Tongue (tissue), 2 donors: ENCODE data around the genes PRELID3B, ZNF831, LSM14B, SS18L1 and ADRM1.

DNA sequence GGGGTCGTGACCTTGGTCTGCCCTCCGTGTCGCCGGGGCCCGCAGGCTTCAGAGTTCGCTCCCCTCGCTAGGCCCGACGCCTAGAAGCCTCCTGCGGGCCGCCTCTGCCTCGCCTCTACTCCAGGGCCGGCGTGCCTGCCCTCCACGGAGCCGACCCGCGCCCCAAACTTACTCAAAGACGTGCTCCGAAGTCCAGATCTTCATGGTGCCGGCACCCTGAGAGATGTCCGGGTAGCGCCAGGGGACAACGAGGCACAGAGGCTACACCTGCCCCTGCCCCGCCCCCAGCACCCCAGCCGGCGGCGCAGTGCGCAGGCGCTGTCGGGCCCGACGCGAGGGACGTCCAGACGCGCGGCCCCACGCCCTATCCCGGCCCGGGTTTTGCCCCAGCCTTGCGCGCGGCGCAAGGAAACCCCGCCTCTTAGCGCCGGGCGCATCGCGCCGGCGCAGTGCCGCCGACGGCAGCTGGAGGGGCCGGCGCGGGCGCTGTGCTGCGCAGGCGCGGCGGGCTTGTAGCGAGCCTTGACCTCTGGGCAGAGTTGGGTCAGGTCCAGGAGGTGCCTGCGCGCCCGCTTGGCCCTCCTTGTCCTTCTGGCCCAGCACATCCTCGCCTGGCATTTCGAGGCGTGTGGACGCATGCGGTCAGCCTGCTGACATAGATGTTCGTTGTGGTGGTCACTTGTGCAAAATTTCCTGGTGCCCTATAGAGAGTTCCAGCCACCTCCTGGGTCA, at the start of gene PRELID3B:
PRELID3B (minus strand) TSS at position 260 of the 732 bp plus-strand sequence.
- RAMPAGE, long total RNA: start-site peak on the minus strand centred at position 267 of the sequence, 76 bp wide, 589 and 60 reads in 2 replicates

- RAMPAGE, long total RNA: no peak
Observed at GRCh38 chr20:59163497-59164625, at the start of gene ZNF831. ZNF831 (plus strand) TSS chr20:59163821.

GRCh38 chr20:59165483-59165972, 1.9 kb downstream of the ZNF831 start:
- RAMPAGE, long total RNA: no peak

DNA sequence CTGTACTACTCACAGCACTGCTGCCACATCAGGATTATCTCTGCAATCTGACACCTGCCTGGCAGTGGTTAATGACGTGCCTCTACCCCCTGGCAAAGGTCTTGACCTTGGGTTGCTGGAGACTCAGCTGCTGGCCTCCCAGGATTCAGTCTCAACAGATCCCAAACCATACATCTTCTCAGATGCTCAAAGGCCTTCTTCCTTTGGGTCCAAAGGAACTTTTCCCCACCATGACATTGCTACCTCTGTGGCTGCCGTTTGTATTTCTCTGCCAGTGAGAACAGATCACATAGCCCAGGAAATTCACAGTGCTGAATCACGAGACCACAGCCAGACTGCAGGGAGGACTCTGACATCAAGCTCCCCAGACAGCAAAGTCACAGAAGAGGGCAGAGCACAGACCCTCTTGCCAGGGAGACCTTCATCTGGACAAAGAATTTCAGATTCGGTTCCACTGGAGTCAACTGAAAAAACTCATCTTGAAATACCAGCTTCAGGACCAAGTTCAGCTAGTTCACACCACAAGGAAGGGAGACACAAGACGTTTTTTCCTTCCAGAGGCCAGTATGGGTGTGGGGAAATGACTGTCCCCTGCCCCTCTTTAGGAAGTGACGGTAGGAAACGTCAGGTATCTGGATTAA, 46.4 kb upstream of the EDN3 start:
- RAMPAGE, long total RNA: no peak

DNA sequence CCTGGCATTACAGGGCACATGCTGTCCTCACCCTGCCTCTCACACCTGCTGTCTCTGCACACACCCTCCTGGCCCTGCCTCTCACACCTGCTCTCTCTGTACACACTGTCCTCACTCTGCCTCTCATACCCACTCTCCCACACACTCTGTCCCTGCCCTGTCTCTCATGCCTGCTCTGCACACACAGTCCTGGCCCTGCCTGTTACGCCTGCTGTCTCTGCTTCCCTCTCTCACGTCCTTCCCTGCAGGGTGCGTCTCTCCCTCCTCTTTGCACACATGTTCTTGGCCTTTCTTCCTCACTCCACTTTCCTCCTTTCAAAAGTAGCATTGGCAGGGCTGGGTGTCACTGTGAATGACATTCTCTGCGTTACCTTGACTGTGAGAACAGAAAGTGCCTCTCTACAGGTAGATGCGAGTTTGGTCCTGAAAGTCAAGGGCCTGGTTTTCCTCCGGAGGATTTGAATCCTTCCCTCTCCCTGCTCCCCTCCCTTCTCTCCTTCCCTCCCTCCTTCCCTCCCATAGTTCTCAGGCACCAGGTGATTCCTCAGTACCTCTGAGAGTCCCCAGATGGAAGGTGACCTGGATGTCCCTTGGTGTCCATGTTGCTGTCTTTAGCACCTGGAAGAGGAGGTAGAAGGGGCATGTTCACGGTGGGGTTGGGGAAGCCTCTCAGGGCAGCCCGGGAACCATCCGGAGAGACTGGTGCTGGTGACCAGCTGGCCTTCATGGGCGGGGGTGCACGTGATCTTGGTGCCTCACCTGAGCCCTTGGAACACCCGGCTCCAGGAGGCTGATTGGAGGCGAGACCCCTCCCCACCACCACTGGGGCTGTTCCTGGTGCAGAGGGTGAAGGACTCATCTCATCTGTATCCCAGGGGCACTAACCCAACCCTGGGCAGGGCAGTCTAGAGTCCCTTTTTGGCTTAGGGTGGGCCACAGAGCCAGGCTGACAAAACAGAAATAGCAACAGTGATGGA, 106.6 kb downstream of the SYCP2 start:
- RAMPAGE, long total RNA: no peak

DNA sequence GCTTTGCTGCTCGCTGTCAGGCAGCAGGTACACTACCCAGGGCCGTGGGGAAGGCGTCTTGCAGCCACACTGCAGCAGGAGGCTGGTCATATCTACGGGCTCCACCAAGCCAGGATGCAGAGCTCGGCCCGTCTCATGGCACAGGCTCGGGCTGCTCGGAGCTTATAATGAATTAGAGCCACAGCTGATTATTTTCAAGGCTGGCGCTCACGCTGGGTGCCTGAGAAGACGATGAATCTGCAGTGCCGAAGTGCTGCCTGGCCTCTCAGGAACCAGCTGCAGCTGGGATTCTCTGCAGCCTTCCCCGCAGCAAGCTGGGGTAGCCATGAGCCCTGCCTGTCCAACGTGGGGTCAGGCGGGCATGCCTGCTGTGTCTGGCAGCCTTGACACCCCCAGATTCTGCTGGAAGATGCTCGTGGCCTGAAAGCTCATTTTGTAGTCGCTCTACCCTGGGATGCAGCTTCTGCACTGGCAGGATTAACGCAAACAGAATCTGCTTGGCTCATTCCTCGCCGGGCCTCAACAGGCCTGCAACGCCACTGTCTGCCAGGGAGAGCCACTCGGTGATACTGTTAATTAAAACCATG, 104.2 kb downstream of the CDH26 start:
- RAMPAGE, long total RNA: no peak

- RAMPAGE, long total RNA: no peak
Observed at GRCh38 chr20:62000125-62000282, 65.7 kb downstream of the TAF4 start.

DNA sequence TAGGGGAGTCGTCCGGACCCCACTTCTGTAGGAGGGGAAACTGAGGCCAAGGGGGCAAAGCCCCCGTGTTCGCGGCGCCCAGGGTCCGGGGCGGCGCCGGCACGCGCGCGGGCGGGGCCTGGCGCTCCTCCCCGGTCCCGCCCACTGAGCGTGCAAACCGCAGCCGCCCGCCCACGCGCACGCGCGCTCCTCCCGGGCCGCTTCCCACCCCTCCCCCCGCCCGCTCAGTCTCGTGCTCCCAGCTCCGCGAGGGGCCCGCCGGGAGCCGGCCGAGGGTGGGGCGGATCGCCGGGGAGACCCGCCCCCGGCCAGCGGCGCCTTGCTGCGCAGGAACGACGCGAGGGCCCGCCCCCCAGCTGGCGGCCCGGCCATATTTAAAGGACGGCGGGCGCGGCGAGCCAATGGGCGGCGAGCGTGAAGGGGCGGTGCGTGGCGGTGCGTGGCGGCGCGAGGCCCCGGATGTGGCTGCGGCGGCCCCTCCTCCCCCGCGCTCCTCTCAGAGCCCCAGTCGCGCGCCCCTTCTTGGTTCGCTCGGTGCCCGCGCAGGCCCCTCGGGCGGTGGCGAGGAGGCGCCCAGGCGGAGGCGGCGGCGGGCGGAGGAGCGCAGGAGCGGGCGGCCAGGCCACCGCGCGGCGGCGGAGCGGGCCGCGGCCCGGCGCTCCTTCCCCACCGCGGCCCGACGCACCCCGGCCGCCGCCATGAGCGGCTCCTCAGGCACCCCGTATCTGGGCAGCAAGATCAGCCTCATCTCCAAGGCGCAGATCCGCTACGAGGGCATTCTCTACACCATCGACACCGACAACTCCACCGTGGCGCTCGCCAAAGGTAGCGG, at the start of gene LSM14B:
LSM14B (plus strand) TSS at position 507 of the 832 bp plus-strand sequence.
- RAMPAGE, long total RNA: no peak

GRCh38 chr20:62135542-62136388, 7.4 kb downstream of the PSMA7 start:
- RAMPAGE, long total RNA: no peak

GRCh38 chr20:62136389-62137081, 6.7 kb downstream of the PSMA7 start:
- RAMPAGE, long total RNA: no peak

DNA sequence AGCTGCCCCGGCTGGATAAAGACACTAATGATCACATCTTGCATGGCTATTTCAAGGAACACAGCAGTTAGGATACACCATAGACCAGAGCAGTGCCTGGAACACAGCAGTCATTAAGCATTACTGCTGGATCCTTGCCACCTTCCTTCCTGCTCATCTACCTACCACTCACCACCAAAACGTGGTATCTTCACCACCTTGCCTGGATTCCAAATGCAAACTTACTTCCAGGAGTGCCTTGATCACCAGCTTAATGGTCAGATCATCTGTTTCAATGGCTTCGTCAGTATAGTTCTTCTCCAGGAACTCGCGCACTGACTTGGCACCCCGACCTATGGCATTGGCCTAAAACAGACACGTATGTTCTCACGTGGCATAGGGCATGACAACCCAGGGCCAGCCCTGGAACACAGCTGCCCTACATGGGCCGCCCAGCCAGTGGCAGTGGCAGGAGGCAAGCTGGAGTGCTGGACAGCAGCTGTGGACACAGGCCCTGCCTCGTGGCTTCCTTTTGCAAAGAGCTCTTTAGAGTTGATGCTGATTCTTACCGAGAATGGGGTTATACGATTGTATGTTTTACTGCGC, 5.2 kb downstream of the PSMA7 start:
- RAMPAGE, long total RNA: no peak

- RAMPAGE, long total RNA: no peak
Observed at GRCh38 chr20:62143672-62143997, at the start of gene SS18L1. SS18L1 (plus strand) TSS chr20:62143769.

GRCh38 chr20:62165849-62166550, 16.8 kb upstream of the MTG2 start:
- RAMPAGE, long total RNA: no peak

DNA sequence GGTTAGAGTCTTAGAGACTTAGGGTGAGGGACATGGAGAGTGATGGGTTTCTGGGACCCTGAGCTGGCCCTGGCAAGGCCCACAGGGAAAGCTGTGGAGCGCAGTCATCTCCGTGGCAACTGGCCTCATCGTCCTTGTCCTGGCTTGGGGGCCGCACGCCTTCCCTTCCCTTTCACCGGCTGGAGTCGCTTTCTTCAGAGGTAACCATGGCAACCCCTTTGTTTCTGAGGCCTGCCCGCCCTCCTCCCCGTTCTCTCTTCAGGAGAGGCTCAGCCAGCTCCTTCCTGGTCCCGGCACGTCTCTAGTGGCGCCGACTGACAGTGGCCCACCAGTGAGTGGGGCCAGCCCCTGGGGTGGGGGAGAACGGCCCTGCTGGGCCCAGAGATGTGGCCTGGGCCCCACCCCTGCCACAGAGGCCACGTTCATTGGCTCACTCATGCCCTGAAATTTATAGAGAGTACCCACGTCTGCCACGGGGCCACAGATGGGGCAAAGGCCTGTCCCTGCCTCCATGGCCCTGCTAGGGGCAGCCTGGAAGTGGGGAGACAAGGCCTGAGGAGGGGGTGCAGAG, 1.6 kb upstream of the OSBPL2 start:
- RAMPAGE, long total RNA: no peak

GRCh38 chr20:62239246-62240056, 1.1 kb downstream of the OSBPL2 start:
- RAMPAGE, long total RNA: no peak

DNA sequence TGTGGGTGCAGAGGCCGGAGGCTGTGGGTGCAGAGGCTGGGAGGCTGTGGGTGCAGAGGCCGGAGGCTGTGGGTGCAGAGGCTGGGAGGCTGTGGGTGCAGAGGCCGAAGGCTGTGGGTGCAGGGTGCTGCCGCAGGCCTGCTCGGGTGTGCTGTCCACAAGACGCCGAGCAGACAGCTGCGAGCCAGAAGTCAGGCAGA, 14.4 kb upstream of the ADRM1 start:
- RAMPAGE, long total RNA: no peak

DNA sequence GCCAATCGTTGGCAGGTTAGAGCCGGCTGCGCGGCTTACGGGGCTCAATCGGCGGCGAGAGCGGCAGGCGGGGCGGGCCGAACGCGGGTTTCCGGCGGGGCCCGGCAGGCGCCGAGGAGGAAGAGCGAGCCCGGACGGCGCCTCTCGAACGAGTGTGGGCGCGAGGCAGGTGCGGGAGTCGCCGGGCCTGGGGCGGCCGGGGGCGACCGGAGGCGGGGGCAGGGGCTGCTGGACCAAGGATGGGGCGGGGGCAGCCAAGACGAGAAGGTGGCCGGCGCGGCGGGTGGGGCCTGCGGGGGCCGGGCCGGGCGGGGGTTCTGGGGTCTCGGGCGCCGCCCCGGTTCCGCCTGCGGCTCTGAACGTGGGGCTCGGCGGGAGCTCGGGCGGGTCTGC, at the start of gene ADRM1:
ADRM1 (plus strand) TSS at position 117 of the 393 bp plus-strand sequence.
- RAMPAGE, long total RNA: start-site peak on the plus strand centred at position 124 of the sequence, 67 bp wide, 251 and 469 reads in 2 replicates

GRCh38 chr20:62323586-62324023, 20.8 kb downstream of the ADRM1 start:
- RAMPAGE, long total RNA: no peak

- RAMPAGE, long total RNA: no peak
Observed at GRCh38 chr20:62337512-62338183, 29.5 kb downstream of the LAMA5 start.

GRCh38 chr20:62355150-62356214, 11.6 kb downstream of the LAMA5 start:
- RAMPAGE, long total RNA: no peak